T47D (cell line): ENCODE measurements around a stretch of chr12.

- RRBS, result no CpG with 5 or more reads among the region's 3 CpGs
These were observed 396.9 kb downstream of the CCDC91 start for GRCh38 chr12:28587160-28587540.

- RRBS, result no CpG with 5 or more reads among the region's 1 CpG
These were observed 150.8 kb upstream of the FAR2 start for GRCh38 chr12:28998306-28998642.

GRCh38 chr12:29241537-29242754 lies 92.9 kb downstream of the FAR2 start:
- RRBS, result no CpG with 5 or more reads among the region's 13 CpGs

- RRBS, result no CpG with 5 or more reads among the region's 8 CpGs
These were observed 63.3 kb downstream of the ERGIC2 start for GRCh38 chr12:29317529-29318204.

DNA sequence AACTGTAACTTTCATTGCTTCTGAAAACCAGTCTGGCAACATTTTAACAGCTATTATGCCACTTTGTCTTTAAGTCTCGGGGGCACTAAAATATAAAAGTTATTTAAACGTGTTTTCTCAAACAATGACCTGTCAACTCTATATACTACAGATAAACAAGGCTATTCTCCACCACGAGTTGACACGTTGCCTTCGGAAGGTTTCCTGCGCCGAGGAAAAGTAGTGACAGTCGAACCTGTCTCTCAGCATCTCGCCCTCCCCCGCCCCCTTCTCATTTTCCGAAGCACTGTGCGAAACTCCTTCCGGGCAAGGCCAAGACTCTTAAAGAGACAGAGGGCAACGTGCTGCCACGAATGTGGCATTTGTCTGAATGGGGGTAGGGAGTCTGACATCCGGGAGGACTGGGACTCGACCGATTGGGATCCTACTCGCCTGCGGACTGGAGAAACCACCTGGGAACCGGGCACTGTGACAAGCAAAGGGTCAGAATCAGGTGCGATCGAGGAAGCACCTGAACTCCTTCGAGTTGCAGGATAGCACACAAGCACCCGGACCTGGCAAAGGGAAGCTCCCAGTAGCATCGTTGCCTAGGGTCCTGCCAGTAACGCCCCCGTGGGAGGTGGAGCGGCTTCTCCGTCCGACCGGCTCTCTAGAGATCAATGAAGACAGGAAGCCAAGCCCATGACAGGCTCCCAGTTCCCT lies 481 bp downstream of the ERGIC2 start:
- RRBS, result 1% methylated on average over 15 of the region's 32 CpGs

GRCh38 chr12:29563561-29564261 lies 66.2 kb upstream of the OVCH1 start:
- RRBS, result no CpG with 5 or more reads among the region's 10 CpGs

DNA sequence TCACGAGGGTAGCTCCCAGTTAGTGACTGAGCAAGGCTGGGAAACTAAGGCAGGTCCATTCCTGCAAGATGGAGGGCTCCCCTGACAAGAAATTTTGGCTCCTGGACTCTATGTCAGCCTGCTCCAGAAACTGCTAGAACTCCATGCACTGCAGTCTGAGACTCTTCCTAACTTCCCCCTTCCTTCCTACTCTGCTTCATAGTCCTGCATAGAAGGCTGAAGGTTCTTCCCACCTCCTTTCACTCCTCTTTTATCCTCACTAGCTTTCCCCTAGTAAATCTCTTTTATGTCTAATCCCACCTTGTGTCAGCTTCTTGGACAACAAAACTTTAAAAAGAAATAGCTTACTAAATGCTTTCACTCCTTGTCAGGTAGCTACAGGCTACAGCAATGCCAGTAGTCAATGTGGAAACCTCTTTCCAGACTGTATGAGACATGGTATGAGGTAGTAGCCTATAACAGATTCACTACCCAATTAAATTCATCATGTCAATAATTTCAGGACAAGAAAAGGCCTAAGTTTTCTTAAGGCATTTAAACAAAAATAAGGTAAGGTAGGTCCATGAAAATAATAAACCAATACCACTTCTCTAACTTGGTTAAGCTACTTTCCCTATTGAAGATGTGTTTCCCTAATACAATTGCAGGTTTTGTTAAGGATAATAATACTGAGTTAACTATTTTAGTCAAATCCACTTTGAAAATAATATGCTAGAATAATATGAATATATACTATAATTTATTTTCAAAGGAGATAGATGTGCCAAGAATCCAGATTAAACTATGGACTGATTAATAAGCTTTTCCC lies 82.2 kb downstream of the TMTC1 start:
- RRBS, result no CpG with 5 or more reads among the region's 1 CpG

- RRBS, result no CpG with 5 or more reads among the region's 4 CpGs
These were observed 63.6 kb downstream of the TMTC1 start for GRCh38 chr12:29719909-29720688.

- RRBS, result 61% methylated on average over 24 of the region's 44 CpGs
These were observed 739 bp downstream of the TMTC1 start for GRCh38 chr12:29782881-29783524.

DNA sequence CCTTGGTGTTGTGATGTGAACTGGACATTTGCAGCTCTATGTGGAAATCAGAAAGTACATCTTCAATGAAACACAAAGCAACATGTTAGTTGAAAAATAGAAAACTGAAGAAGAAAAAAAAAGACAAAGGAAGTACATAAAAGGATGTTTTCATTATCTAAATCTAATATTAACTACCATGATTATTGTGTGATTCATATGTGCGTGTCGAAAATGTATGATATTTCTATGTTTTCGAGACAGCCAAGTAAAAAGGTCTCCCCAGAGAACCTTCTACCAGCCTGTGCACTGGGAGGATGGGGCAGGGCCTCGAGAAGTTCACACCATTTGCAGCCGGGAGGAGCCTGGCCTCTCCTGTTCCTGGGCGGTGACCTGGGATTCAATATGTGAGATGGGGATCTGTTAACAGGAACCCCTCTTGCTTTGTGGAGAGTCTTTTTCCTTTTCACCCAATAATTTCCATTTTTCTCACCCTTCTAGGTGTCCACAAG lies 189.3 kb downstream of the IPO8 start:
- RRBS, result no CpG with 5 or more reads among the region's 6 CpGs

- RRBS, result no CpG with 5 or more reads among the region's 2 CpGs
These were observed 43.8 kb downstream of the IPO8 start for GRCh38 chr12:30651775-30652410.

DNA sequence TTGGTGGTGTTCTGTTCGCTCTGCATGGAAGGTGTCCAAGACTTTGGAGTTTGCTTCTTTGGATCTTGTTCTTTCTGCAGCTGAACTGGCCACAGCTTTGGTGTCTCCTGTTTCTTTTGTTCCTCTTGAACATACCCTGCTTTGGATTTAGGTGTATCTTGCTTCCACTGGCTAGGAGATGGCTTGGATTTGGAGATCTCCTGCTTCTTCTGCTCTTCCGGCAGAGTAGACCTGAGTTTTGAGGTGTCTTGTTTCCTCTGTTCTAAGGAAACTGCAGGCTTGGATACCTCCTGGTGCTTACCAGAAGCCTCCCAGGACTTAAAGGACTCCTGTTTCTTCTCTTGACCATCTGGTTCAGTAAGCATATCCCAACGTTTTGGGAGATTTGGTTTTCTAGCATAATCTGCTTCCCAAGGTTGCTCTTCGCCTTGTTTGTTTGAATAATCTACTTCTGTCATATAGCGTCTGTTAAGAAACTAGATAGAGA lies 25.9 kb downstream of the CAPRIN2 start:
- RRBS, result no CpG with 5 or more reads among the region's 5 CpGs

- RRBS, result no CpG with 5 or more reads among the region's 22 CpGs
These were observed 40.7 kb upstream of the CAPRIN2 start for GRCh38 chr12:30795528-30795819.

GRCh38 chr12:31229435-31229964 lies 96.5 kb downstream of the SINHCAF start:
- RRBS, result no CpG with 5 or more reads among the region's 7 CpGs

DNA sequence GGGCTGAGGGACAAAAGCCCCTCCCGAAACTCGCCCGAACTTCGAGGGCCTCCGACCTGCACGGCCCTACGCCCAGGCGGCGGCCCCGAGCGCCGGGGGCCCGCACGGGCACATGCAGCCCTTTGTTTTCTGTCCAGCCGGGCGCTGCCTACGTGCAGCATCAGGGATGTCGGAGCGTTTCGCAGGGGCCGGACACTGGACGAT lies 1.5 kb downstream of the SINHCAF start:
- RRBS, result 1% methylated on average over 10 of the region's 22 CpGs

DNA sequence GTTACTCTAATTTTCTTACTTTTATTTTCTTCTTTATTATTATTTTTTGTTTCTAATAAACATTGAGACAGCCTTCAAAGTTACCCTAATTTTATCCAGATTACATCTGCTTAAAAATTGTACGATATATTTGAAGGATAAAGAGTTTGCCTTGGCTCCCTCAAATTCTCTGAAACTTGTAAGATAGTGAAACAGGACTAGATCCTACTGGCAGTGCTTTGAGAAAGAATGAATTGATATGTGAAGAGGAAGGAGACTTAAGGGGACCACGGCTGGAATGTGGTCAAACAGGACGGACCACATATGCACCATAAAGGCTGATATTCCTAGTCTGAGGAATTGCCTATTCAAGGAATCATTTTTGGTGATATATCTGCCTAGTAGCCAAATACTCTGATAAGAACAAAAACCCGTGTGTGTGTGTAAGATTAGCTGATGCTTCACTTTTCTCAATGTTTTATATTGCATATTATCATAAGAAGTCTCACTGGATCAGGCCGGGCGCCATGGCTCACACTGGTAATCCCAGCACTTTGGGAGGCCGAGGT lies 14.3 kb upstream of the SINHCAF start:
- RRBS, result no CpG with 5 or more reads among the region's 7 CpGs

DNA sequence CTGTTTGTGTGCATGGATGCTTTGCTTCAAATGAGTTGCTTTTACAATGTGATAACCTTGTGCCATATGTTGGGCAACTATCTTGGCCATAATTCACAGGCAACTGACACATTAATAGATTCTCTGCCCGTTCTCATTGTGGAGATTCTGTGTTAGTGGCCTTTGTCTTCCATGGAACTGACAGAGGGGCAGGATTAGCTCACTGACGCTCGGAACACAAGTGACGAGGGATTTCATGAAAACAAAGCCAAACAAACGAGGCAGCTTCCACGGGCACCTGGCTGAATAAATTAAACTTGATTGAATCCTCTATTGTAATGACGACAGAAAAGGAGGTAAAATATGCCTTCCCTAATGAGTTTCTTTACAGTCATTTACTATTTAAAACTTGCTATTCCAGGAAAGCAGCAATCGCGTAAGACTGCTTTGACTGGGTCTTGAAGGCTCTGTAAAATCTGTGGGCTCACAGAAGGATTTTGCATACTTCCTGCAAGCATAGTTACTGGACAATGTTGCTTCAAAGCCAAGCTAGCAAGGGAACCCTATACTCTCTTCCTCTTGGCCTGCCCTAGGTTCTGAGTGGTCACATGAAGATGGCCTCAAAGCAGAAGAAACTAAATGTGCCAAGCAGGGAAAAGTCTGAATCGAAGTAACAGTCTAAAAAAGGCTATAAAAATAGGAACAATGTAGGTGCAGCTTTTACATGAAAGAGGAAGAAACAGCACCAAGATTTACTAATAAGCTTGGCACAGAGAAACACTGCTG lies 28.0 kb upstream of the SINHCAF start:
- RRBS, result no CpG with 5 or more reads among the region's 10 CpGs

DNA sequence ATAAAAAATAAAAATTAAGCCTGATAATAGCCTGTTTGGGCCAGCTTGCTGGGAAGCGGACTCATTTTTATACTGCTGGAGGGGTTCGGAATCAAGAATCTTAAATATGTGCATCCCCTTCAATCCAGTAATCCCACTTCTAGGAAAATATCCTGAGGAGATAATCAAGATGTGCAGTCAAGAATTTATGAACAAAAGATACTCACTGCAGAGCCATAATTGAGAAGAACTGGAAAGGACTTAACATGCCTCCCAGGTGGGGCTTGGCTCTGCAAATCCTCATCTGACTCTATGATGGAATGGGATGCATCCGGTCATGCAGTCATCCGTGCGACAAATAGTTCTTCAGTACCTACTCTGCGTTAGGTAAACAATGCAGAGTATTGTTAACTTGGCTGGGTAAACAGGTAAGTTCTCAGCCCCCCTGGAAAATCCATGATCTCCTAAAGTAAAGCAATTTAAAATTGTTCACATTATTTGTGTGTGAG lies 43.6 kb upstream of the SINHCAF start:
- RRBS, result no CpG with 5 or more reads among the region's 6 CpGs

GRCh38 chr12:31451875-31452567 lies 126.1 kb upstream of the SINHCAF start:
- RRBS, result no CpG with 5 or more reads among the region's 7 CpGs